ENCODE measurements around the gene EHD4.

DNA sequence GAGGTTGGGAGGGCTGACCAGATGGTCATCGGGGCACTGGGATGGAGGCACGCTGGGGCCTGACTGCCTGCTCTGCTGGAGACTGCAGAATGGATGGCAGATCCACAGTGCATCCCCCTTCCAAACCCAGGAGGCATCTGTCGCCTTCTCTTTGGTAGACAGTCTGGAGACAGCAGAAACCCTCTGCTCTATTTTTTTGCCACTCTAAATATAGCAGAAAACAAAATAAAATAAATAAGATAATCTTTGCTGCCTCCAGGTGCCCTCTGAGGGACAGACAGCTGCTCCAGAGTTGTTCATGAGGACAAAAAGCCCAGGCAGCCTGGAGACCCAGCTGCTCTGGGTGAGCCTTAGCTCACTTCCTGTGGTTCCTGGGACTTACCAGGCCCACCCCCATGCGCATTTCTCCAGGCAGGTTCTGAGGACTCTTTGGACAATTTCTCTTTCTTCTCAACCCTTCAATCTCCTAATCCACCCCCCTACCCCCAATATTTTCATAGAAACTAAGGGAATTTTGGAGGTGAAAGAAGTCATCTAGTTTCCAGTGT is 6.2 kb upstream of the SPTBN5 start:
- PRO-cap = no peak

- PRO-cap = no peak
These were observed 7.0 kb upstream of the SPTBN5 start for GRCh38 chr15:41900556-41901575.

DNA sequence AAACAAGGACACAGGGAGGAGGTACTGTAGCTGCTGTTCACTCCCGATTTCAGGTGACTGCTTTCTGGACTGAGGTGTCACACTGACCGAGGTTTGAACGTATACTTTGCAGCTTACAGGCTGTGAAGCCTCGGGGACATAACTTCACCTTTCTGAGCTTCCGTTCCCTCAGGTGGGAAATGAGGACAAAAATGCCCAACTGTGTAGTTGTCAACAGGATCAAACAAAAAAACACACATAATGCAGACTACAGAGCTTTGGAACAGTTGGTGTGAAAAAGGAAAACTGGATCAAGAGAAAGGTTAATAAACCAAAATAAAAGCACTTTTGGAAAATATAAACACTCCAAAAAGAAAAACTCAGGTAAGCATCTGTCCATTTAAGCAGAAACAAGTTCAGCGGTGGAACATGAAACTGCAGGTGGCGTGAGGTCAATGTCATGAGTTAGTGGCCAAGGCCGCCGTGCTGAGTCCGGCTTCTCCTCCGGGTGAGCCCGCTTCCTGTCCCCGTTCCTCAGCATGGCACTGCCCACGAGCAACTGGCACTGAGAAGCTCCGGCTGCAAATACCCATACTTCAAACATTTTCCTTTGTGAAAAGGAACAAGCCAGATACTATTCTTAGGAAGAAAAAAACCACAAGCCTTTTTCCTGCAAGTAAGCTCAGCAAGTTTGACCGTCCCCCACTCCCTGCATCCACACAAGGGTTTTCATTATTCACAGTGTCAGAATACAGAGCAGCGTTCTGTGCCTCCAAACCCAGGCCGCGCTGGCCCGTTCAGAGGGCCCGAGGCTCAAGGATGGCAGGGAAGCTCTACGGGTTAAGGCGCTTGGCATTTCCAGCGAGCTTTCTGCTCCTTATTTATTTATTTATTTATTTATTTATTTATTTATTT is 22.6 kb upstream of the SPTBN5 start:
- PRO-cap = unidirectional peak, minus-strand start at position 540 of the sequence

- PRO-cap = no peak
These were observed 24.0 kb upstream of the SPTBN5 start for GRCh38 chr15:41917727-41918376.

DNA sequence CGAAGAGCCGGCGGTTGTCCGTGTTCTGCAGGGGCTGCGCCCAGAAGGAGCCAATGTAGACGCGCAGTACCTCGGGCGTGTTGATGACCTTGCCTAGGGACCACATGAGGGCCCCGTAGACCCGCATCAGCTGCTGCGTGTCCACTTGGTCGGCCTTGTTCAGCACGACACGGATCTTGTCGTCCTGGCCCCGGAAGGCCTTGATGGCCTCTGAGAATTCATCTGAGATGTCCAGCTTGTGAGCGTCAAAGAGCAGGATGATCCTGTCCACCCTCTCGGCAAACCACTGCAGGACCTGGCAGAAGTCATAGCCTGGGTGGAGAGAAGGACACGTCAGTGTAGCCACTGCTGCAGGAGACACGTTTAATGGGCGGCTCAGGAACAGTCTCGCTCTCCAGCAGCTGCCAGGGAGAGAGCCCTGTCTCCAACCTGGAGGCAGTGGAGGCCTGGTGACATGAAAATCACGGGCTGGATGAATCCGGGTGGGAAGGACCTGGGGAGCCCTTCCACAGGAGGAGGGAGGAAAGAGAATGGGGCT is 25.5 kb upstream of the SPTBN5 start:
- PRO-cap = no peak

DNA sequence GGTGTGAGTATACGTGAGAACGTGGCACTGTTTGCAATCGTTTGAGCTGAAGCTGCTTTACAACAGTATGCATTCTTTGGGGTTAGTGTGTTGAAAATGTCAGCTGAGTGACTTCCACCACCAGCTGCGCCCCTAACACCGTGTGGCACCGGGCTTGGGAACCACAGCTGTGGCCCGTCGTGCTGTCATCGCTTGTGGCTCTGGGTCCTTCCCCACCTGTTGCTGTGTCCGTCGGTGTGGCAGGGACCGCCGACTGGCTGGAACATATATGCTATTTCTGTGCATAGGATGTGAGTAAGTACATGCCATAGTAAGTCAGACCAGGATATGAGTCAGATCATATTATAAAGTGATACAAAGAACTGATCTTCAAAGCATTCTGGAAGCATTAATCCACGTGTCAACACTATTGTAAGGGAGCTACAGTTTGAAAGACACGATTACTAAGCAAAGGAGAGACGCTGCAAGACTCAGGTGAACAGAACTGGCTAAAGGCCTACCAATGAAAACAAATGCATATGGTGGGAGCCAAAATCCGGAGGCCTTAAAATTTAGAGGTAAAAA is 31.9 kb downstream of the EHD4 start:
- PRO-cap = no peak

GRCh38 chr15:41972388-41973263 is at the start of gene EHD4:
EHD4 (minus strand) TSS chr15:41972557.
- PRO-cap = bidirectional peak, plus-strand start at chr15:41972791, minus-strand start at chr15:41972554

- PRO-cap = unidirectional peak, plus-strand start at chr15:42084632; bidirectional peak, plus-strand start at chr15:42084828, minus-strand start at chr15:42084704
These were observed 9.7 kb downstream of the PLA2G4D start for GRCh38 chr15:42084444-42085242.

GRCh38 chr15:42118735-42119372 is 24.5 kb upstream of the PLA2G4D start:
- PRO-cap = bidirectional peak, plus-strand start at chr15:42119227, minus-strand start at chr15:42119004

DNA sequence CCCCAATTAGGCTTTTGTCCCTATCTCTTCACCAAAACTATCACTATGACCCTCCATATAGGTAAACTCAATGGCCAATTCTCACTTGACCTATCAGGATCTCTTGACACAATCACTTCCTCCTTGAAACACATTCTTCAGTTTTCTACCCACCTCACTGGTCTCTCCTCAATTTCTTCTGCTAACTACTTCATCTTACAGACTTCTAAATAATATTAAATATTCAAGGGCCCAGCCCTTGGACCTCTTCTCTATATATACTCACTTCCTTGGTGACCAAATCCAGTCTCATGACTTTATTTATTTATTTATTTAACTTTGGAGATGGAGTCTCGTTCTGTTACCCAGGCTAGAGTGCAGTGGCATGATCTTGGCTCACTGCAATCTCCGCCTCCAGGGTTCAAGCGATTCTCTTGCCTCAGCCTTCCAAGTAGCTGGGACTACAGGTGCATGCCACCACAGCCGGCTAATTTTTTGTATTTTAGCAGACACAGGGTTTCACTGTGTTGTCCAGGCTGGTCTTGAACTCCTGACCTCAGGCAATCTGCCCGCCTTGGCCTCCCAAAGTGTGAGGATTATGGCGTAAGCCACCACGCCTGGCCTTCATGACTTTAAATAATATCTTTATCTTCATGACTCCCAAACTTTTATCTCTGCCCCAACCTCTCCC is 26.8 kb upstream of the VPS39 start:
- PRO-cap = no peak

DNA sequence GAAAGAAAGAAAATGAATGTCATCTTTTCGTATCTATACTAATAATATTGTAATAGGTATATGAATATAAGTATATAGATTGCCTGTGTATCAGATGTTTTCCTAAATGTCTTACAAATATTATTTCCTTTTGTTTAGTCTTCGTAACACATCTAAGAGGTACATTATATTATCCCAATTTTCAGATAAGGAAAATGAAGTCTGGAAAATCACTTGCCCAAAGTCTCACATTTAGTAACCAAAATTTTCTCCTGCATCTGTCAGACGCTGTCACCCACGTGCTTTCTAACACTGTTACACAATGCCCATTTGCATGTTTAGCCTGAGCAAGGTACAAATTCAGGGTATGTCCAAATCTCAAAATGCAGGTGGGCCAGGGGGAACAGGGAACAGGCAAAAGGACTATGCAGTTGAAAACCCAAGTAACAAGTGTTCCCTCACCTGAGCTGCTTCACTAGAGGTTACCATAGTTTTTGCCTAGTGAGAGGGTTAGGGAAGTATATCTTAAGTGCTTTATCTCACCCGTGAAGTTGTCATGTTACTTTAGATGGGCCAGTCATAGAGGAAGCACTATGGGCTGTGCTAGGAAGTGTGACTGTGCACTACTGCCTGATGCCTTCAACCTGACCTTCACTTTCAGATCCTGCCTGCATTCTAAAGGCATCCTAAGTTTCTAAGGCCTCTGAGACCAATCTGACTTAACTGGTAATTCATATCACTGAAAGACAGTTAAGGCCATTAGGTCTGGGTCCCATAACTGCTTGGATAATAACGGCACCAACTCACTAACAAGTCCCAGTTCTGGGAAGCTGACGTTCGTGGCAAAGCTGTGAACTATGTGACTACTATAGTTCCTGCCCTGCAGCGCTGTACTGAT is 6.0 kb upstream of the TMEM87A start:
- PRO-cap = no peak

GRCh38 chr15:42450188-42450664 is 40.7 kb downstream of the ZNF106 start:
- PRO-cap = no peak

DNA sequence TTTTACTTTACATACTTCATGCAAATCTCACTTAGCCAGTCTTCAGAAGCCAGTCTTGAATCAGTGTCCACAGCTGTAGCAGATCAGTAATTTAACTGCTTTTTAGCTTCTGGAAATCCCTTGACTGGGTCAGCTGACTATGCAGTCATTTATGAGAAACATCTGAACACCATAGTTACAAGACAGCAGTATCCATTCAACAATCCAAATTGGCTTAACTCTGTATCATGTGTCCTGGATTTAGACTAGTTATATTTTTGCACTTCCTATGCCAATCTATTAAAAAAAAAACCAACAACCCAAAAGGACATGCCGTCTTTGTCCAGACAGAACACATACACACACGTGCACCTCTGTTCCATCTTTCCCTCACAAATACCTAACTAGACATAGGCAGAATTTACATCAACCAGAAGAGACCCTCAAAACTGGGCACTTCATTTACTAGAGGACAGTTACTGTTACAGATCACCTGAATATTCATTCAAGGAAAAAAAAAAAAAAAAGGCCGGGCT is 33.0 kb downstream of the ZNF106 start:
- PRO-cap = no peak

DNA sequence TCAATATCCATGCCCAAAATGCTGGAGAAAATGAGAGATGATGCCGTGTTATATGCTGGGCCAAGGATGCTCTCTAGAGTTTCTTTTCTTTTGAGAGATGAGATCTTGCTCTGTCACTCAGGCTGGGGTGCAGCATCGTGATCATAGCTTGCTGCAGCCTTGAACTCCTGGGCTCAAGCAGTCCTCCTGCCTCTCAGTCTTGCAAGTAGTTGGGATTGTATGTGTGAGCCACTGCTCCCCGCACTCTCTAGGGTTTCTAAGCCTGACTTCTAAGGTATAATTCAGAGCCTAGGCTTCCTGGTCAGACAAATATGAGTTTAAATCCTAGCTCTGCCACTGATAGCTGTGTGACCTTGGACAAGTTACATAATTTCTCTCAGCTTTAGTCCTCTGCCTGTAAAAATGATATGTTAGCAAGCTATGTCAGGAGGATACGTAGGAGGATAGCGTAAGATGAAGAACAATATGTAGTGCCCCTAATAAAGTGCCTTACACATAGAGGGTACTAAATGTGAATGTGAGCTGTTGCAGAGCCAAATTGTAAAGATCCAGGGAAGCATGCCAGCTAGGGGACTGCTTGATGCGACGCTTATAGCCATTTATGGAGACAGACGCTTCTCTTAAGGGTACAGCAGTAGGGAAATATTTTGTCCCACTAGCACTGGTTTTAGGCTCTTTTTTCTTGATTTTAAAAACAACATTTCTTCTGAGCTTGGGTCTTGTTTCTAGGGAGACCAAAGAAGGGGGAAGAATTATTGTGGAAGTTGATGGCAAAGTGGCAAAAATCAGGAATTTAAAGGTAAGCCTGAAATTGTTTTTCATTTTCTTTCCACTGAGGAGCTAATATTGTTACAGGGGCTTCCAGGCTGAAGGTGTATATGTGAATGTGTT is 7.5 kb downstream of the STARD9 start:
- PRO-cap = no peak

GRCh38 chr15:42684998-42685800 is 51.7 kb downstream of the CDAN1 start:
- PRO-cap = no peak

DNA sequence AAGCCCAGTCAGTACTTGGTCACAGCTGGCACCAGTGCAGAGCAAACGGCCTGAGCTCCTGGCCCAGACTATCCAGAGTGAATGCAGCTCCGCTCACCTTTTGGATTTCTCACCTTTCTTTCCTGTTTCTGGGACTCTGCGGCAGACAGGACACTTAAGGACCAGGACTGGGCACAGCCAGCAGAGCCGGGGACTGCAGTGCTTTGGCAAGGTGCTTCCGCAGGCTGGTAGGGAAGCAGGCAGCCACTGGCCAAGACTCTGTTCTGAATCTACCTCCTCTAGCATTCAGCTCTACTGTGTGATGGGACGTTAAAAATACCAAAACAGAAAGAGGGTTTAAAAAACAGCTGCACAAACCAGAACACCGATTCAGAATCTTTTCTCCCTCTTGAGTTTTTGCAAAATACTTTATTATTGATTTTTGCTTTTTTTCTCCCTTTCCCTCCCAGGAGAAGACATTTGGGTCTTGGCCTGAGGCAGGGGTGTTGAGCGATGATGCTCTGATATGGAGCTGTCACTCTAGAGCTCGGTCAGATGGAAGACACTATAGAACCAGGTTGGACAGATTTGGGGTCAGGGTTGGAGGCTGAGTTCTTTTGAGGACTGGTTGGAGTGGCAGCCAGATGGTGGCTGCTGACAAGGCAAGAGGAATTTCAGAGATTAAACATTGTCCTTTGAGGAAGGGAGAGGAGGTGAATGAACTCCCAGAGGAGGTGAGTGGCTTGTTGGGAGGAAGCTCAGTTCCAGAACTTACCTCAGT is 17.0 kb downstream of the CDAN1 start:
- PRO-cap = no peak

GRCh38 chr15:43009317-43009524 is 88.6 kb upstream of the TTBK2 start:
- PRO-cap = no peak

GRCh38 chr15:43127640-43128267 is 5.6 kb upstream of the TMEM62 start:
- PRO-cap = unidirectional peak, plus-strand start at chr15:43127967

DNA sequence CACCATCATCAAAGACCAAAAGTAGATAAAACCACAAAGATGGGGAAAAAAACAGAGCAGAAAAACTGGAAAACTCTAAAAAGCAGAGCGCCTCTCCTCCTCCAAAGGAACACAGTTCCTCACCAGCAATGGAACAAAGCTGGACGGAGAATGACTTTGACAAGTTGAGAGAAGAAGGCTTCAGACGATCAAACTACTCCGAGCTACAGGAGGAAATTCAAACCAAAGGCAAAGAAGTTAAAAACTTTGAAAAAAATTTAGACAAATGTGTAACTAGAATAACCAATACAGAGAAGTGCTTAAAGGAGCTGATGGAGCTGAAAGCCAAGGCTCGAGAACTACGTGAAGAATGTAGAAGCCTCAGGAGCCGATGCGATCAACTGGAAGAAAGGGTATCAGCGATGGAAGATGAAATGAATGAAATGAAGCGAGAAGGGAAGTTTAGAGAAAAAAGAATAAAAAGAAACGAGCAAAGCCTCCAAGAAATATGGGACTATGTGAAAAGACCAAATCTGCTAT is 8.5 kb upstream of the CCNDBP1 start:
- PRO-cap = no peak

DNA sequence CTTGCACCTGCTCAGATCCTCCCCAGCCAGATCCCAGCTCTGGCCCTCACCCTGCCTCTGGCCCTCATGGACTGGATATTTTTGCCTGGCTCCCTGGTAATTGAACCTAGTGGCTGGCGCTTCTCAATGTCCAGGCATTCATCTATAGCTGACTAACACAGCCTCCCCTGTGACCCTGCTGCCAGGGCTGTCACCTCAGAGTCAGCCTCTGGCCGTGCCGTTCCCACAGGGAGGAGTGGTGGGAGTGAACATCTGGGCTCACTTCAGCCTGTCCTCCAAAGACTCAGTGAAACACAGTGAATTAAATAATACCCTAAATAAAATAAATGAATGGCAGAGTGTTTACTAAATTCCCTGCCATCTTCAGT is 17.3 kb upstream of the EPB42 start:
- PRO-cap = no peak